AG04450 (cell line): ENCODE data around the genes TMEM163, CCNT2 and MAP3K19.

GRCh38 chr2:131092552-131092790, 789 bp downstream of the FAM168B start:
- CAGE, long polyA plus RNA, result no peak
- RRBS, result no CpG with 5 or more reads among the region's 7 CpGs

DNA sequence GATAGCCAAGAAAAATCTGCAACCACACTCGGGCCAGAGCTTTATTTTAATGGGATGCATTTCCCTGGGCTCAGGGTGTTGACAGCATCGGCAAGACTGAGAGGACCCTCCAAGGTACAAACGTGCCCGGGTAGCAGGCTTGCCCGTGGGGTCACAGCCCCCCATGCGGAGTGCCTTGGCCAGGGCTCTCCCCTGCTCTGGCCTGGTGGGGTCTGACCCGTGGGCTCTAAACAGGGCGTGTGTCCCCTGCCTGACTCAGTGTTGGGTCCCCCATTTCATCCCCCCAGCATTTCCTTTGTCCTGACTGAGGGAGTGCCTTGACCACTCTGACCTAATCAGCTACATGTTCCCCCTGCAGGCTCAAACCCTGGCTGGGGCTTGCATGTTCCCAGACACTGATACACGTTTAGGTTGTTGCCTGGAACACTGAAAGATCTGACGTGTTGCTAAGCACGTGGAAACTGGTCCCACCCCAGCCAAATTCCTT, 7.2 kb downstream of the MZT2A start:
- CAGE, long polyA plus RNA, result no peak
- RRBS, result no CpG with 5 or more reads among the region's 11 CpGs

GRCh38 chr2:131544919-131545368, 17.3 kb downstream of the CCDC74A start:
- CAGE, long polyA plus RNA, result no peak
- RRBS, result no CpG with 5 or more reads among the region's 12 CpGs

- CAGE, long polyA plus RNA, result no peak
- RRBS, result no CpG with 5 or more reads among the region's 5 CpGs
These were observed 198.0 kb downstream of the CCDC74A start for GRCh38 chr2:131725582-131726281.

GRCh38 chr2:132281225-132281891, 119.6 kb upstream of the ANKRD30BL start:
- CAGE, long polyA plus RNA, result no peak
- RRBS, result 14% methylated on average over 4 of the region's 20 CpGs

GRCh38 chr2:132415155-132415749, 1.4 kb upstream of the GPR39 start:
- CAGE, long polyA plus RNA, result no peak
- RRBS, result no CpG with 5 or more reads among the region's 3 CpGs

GRCh38 chr2:133591088-133591679, 22.9 kb upstream of the NCKAP5 start:
- CAGE, long polyA plus RNA, result no peak
- RRBS, result no CpG with 5 or more reads among the region's 8 CpGs

DNA sequence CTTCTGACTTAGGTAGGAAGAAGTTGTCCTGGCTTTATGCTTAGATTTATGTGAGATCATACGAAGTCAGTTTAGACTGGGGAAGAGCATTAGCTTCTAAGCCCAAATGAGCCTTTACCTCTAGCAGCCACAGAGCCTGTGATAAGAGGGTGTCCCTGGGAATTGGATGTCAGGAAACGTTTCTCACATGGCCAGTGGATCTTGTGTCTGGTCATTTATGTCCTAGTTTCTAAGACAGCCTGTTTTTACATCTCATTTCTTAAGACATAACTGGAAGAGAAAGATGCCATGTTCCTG, 79.9 kb upstream of the MGAT5 start:
- CAGE, long polyA plus RNA, result no peak
- RRBS, result no CpG with 5 or more reads among the region's 2 CpGs

- CAGE, long polyA plus RNA, result no peak
- RRBS, result no CpG with 5 or more reads among the region's 13 CpGs
These were observed 67.2 kb upstream of the MGAT5 start for GRCh38 chr2:134186393-134187433.

DNA sequence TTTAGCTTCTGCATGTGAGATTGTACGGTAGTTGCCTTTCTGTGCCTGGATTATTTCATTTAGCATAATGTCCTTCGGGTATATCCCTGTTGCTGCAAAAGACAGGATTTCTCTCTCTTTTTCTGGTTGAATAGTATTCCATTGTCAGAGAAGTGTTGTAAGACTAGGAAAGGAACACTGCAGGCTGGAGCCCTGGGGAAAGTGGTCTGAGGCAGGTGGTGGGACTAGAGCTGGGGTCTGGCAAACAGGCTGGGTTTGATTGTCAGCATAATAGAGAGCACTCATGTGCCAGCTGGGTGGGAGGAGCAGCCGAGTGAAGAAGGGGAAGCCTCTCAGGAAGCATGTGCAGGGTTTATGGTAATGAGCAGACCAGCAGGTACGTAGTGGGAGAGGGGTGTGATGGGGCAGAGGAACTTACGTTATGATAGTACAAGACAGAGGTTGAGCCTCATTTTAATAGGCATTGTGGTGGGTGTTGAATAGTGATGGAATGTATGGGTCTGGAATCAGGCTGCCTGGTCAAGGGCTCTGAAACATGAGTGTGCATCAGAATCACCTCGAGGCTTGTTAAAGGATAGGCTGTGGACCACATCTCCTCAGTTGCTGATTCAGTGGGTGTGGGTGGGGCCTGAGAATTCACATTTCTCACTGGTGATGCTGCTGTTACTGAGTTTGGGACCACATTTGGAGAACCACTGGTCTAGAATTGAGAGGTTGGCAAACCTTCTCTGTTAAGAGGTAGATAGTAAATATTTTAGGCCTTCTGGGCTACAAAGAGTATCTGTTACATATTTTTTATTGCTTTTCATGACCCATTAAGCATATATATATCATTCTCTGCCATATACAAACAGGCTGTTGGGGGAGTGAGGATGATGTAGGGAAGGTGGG, 1.7 kb upstream of the MGAT5 start:
- CAGE, long polyA plus RNA, result no peak
- RRBS, result no CpG with 5 or more reads among the region's 6 CpGs

GRCh38 chr2:134314205-134314943, 60.5 kb downstream of the MGAT5 start:
- CAGE, long polyA plus RNA, result no peak
- RRBS, result no CpG with 5 or more reads among the region's 8 CpGs

DNA sequence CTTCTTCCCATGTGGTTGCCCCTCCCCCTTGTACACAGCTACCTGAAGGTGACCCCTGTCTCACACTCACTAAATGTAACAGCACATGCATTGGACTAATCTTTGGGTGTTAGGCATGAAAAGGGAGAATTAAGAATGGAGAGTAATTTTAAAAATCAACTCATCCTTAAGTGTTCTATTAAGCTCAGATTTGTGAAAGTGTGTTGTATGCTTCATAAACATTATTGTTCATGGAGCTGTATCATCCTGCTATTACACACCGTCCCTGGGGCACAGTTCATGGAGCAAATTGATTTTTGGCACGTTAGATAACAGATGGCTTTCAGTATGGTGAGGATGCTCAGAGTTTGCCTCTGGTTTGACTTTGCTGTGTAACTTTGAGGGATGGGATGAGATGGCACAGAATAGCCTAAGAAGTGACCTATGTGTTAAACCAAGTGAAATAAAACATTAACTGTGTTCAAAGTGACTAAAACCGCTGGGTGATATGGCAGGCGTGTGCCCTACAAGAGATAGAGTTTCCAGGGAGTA, 97.1 kb downstream of the MGAT5 start:
- CAGE, long polyA plus RNA, result no peak
- RRBS, result no CpG with 5 or more reads among the region's 4 CpGs

GRCh38 chr2:134449205-134449701, 195.4 kb downstream of the MGAT5 start:
- CAGE, long polyA plus RNA, result no peak
- RRBS, result no CpG with 5 or more reads among the region's 9 CpGs

DNA sequence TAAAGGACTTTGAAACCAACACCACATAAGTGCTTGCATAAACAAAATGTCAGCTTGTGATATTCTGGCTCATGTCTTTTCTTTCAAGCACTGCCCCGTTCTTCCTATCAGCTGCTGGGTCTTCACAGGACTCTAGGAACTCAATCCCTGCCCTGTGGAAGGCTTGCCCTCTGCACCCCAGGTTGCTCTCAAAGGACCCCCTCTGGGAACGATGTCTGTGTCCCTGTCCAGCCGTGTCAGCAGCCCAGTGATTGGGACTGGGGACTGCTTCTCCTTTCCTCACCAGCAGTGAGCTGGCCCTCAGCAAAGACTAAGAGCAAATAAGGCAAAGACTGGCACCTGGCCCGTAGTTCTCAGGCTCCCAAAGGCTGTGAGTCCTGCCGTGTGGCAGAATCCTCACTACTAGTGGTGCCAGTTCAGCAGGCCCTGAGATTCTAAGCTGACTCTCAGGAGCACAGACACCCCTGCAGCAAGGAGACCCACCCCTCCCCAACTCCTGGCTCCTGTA, 47.9 kb downstream of the TMEM163 start:
- CAGE, long polyA plus RNA, result no peak
- RRBS, result no CpG with 5 or more reads among the region's 5 CpGs

GRCh38 chr2:134681030-134681951, 37.5 kb downstream of the TMEM163 start:
- CAGE, long polyA plus RNA, result no peak
- RRBS, result 40% methylated on average over 3 of the region's 9 CpGs

- CAGE, long polyA plus RNA, result no peak
- RRBS, result 3% methylated on average over 49 of the region's 125 CpGs
These were observed at the start of gene TMEM163 for GRCh38 chr2:134718500-134719383. TMEM163 (minus strand) TSS chr2:134719000.

DNA sequence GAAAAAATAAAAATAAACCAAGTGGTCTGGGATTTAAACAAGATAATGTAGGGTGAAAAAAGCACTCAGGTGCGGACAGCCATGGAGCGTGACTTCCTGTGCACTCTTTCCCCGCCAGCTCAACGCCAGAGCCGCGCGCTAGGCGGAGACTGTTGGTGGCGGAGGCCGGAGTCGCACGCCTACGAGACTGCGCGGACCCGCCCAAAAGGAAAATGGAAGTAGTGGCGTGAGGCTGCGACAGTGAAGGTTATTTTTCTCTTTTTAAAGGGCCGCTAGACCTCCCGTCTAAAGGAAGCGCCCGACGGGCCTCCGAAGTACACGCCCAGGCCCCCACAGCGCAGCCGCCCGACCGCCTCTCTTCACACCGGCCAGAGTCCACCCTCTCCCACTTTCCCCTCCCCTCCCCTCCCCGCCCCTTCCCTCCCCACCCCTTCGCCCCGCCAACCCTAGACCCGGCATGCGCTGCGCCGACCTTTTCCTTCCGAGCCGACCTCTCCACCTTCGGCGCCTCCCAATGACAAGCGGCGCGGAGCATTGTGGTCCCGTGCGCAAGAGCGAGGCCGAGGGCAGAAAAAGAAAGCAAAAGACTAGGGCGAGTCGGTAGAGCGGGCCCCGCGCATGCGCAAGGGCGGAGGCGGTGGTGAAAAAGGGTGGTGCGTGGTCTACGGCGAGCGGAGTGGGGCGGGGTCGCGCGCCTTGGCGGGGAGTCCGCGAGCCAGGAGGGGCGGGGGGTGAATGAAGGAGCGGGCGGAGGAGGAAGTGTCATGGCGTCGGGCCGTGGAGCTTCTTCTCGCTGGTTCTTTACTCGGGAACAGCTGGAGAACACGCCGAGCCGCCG, at the start of gene CCNT2:
CCNT2 (plus strand) TSS at position 732 of the 838 bp plus-strand sequence.
- CAGE, long polyA plus RNA, result start-site peak on the plus strand centred at position 742 of the sequence, 38 bp wide, 1,306 and 889 reads in 2 replicates
- RRBS, result no CpG with 5 or more reads among the region's 79 CpGs

- CAGE, long polyA plus RNA, result no peak
- RRBS, result no CpG with 5 or more reads among the region's 1 CpG
These were observed at the start of gene MAP3K19 for GRCh38 chr2:135047264-135047752. MAP3K19 (minus strand) TSS chr2:135047447.

DNA sequence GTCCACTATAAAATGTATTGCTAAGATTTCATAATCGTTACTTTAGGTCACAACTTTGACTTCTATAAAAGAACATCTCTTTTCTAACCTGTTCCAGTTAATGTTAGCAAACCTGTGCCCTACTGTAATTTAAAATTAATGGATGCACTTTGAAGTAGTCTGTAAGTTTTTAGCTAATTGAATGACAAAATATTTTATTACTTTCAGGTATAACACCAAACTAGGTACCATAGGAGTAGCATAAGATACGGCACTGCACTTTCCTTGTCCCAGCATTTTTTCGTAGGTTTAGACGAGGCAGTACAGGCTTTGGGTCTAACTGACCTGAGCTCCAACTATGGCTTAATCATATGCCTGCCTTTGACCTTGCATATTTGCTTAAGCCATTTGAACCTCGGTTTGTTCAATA, 103.8 kb downstream of the R3HDM1 start:
- CAGE, long polyA plus RNA, result no peak
- RRBS, result no CpG with 5 or more reads among the region's 5 CpGs

- CAGE, long polyA plus RNA, result no peak
- RRBS, result no CpG with 5 or more reads among the region's 8 CpGs
These were observed 83.7 kb upstream of the UBXN4 start for GRCh38 chr2:135657934-135658359.